Mammary epithelial cell (primary cell): ENCODE measurements around a stretch of chr22.

GRCh38 chr22:24950184-24950615 is 2.3 kb upstream of the KIAA1671 start:
- CAGE, long polyA plus RNA = no peak
- RRBS = no CpG with 5 or more reads among the region's 5 CpGs

DNA sequence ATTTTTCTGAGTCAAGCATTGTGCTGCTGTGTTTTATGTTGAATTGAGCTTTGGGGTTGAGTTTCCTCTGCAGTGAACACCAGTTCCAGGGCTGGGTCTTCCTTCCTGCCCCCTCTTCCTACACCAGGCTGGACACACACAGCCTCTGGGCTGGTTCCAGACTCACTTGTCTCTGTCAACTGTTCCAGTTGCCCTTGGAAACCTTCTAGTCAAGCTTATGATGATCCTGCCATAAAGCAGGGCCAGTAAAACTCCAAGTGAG is 61.0 kb downstream of the KIAA1671 start:
- CAGE, long polyA plus RNA = no peak

GRCh38 chr22:25026569-25026917 is 74.0 kb downstream of the KIAA1671 start:
- CAGE, long polyA plus RNA = no peak
- RRBS = no CpG with 5 or more reads among the region's 7 CpGs

DNA sequence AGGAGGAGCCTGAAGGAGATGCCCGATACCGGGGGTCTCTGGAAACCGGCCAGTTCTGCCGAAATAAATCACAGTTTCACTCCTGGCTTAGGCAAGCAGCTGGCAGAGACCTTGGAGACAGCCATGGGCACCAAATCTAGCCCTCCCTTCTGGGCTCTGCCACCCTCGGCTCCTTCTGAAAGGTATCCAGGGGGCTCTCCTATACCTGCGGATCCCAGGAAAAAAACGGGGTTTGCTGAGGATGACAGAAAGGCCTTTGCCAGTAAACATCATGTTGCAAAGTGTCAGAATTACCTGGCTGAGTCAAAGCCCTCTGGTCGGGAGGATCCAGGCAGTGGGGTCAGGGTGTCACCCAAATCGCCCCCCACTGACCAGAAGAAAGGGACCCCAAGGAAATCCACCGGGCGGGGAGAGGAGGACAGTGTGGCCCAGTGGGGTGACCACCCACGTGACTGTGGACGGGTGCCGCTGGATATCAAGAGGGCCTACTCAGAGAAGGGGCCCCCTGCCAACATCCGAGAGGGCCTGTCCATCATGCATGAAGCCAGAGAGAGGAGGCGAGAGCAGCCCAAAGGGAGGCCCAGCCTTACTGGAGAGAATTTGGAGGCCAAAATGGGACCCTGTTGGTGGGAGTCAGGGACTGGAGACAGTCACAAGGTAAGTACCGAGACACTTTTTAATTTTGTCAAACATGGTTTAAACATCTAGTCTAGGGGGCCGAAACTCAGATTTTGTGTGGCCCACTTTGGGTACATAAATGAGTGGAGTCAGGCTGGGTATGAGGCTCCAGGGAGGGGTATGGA is 88.6 kb downstream of the KIAA1671 start:
- CAGE, long polyA plus RNA = no peak
- RRBS = no CpG with 5 or more reads among the region's 18 CpGs

DNA sequence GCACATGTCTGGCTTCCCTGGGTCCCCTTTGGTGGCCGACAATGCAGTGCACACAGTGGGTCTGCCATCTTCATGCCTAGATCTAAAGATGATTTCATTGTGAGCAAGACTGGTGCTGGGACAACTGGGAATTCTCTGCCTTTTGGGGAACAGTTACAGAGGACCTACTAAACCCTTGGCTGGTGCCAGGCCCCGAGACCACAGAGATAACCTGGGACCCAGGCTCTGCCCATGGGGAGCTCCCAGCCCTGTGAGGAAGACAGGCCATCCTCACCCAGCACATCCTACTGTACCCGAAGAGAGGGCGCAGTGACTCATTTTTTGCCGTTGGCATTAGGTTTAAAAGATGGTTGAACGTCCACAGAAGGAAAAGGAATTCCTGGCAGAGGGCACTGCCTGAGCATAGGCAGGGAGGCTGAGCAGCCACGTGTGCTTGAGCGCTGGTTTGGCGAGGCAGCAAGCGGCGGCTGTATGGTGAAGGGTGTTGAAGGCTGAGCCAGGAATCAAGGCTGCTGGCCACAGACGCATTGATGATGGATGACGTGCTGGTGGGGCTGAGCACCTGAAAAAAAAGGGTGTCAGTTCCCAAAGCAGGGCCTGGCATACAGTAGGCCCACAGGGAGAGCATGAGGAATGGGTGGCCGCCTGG is 112.3 kb downstream of the KIAA1671 start:
- CAGE, long polyA plus RNA = no peak
- RRBS = no CpG with 5 or more reads among the region's 14 CpGs

GRCh38 chr22:25327077-25327365 is 107.6 kb downstream of the CRYBB2 start:
- CAGE, long polyA plus RNA = no peak
- RRBS = no CpG with 5 or more reads among the region's 6 CpGs

- CAGE, long polyA plus RNA = no peak
- RRBS = 97% methylated on average over 6 of the region's 10 CpGs
Measured at GRCh38 chr22:25361155-25361648, 141.8 kb downstream of the CRYBB2 start.

DNA sequence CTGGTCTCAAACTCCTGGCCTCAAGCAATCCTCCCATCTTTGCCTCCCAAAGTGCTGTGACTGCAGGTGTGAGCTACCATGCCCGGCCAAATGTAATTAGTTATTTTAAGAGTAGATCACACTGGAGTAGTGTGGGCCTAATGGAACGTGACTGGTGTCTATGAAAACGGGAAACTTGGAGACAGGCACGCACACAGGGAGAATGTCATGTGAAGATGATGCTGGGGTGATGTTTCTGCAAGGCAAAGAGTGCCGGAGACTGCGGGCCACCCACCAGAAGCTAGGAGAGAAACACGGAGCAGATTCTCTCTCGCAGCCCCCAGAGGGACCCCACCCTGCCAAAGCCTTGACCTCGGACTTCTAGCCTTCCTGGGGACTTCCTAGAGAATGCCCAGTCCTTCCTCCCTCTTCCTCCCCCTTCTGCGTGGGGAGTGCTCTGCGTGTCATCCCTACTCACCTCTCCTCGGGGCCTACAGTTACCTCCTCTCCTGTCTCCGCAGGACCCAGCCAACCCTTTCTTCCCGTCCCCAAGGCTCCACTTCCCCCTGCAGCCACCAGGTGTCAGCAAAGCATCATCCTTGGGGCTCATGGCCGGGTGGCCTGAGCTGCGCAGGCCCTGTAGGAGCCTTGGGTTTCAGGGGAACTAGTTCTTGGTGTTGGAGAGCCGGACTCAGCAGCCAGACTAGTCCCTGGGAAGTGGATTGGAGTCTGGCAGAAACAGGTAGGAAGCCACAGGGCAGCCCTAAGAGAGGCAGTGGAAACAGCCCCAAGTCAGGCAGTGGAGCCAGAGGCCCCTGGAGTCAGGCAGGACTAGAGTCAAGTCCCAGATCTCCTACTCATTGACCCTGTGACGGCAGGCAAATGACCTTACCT is 102.1 kb upstream of the GRK3 start:
- CAGE, long polyA plus RNA = no peak
- RRBS = 9% methylated on average over 3 of the region's 18 CpGs

- CAGE, long polyA plus RNA = no peak
- RRBS = no CpG with 5 or more reads among the region's 6 CpGs
Measured at GRCh38 chr22:25478087-25478823, 86.2 kb upstream of the GRK3 start.

GRCh38 chr22:25615776-25616357 is 51.4 kb downstream of the GRK3 start:
- CAGE, long polyA plus RNA = no peak
- RRBS = no CpG with 5 or more reads among the region's 4 CpGs

DNA sequence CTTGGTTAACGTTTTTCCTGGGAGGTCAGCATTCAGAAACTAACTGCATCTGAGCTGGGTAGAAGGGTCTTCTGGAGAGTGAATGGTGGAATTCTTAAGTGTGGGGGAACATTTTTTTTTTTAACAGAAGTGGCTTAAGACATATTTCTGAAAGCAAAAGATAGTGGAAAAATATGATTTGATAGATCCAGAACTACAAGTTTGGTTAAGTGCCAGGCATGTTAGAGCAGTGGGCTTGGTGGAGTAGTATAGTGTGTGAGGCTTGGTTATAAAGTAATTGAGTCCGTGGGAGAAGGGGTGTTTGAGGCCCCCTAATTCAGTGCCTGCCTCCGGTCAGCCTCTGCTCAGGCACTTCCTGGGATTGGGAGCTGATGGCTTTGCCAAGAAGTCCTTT is 66.6 kb upstream of the MYO18B start:
- CAGE, long polyA plus RNA = no peak
- RRBS = no CpG with 5 or more reads among the region's 3 CpGs

DNA sequence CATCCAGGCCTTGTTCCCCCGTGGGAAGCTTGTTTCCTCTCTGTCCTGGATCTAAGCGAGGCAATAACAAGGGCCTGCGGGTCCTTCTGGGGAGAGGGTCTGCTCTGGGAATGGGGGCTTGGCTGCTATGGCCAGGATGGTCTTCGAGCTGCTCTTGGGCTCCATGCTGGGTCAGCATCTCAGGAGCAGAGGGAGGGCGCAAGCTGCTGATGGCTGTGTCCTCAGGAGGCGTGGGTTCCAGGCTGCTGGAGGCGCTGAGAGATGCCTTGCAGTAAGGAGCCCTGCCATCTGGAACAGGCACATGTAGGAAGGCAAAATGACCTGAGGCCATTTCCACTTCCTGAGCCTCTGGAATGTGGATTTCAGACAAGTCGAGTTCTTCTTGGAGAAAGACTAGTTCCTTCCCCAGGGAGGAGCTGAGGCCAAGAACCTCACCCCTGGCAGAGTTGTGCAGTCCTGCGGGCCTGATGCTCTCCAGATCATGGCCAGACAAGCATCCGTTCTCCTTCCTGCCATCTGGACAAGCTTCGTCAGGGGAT is 19.4 kb downstream of the HPS4 start:
- CAGE, long polyA plus RNA = no peak
- RRBS = no CpG with 5 or more reads among the region's 11 CpGs

GRCh38 chr22:26510017-26510459 is 2.2 kb downstream of the TFIP11 start:
- CAGE, long polyA plus RNA = no peak
- RRBS = no CpG with 5 or more reads among the region's 12 CpGs

GRCh38 chr22:26573219-26573716 is 16.7 kb downstream of the TPST2 start:
- CAGE, long polyA plus RNA = no peak
- RRBS = no CpG with 5 or more reads among the region's 8 CpGs

GRCh38 chr22:26764819-26765188 is 143.0 kb downstream of the CRYBA4 start:
- CAGE, long polyA plus RNA = no peak
- RRBS = no CpG with 5 or more reads among the region's 5 CpGs

- CAGE, long polyA plus RNA = no peak
- RRBS = no CpG with 5 or more reads among the region's 5 CpGs
Measured at GRCh38 chr22:26840285-26840894, 218.6 kb downstream of the CRYBA4 start.

DNA sequence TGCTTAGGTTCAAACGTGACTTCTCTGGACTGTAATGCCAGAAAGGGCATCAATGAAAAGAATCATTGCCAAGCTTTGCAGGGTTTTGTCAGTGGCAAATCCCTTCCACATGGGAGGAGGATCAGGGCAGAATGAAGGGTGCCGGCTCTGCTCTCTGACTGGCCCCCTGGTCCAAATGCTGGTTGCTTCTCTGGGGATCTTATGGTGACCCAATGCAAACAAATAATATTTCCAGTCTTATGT is 454.4 kb downstream of the CRYBA4 start:
- CAGE, long polyA plus RNA = no peak
- RRBS = no CpG with 5 or more reads among the region's 2 CpGs

- CAGE, long polyA plus RNA = no peak
- RRBS = no CpG with 5 or more reads among the region's 22 CpGs
Measured at GRCh38 chr22:27202614-27203258, 581.0 kb downstream of the CRYBA4 start.

GRCh38 chr22:27238978-27239678 is 562.4 kb downstream of the MN1 start:
- CAGE, long polyA plus RNA = no peak
- RRBS = no CpG with 5 or more reads among the region's 11 CpGs

GRCh38 chr22:27399195-27399691 is 402.3 kb downstream of the MN1 start:
- CAGE, long polyA plus RNA = no peak
- RRBS = no CpG with 5 or more reads among the region's 18 CpGs